ENCODE measurements around the genes SCYGR5 and SP140L.

DNA sequence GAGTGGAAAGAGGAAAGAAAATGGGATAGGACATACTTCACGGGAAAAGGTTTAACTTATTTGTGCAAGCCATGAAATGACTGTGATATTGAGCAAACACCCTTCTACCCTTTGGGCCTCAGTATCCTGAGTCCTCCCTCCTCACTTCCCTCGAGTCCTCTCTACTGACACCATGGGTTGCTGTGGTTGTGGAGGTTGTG, at the start of gene SCYGR5:
TSS of gene SCYGR5 (plus strand) at position 173 of the 200 bp plus-strand sequence.
- RRBS: no CpG with 5 or more reads among the region's 2 CpGs

- RRBS: 69% methylated on average over 3 of the region's 5 CpGs
These were observed 1.4 kb downstream of the SLC19A3 start for GRCh38 chr2:227716363-227716905.

DNA sequence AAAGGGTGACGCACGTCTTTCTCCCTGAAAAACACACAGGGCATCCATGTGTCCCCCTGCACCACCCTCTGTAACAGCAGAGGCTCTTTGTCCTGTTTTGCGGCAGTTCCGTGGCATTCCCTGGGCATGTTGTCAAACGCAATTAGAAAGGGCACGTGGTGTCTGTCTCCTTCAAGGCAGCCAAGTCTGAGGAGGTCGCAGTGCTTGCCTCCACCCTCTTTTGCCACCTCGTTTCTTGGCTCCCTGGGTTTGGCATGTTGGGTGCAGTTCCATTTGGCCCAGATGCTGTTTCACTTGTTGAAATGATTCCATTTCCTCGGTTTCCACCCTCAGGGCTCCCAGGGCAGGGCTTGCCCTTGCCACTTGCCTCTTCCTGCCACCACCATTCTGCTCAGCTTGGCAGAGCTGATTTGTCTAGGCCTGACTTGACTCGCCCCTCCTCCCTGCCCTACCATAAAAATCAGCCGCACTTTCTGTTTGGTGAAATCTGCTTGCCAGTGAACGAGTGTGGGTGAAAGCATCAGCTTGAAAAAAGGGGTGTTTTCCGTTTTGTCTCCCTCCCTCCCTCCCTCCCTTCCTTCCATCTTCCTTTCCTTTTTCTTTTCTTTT, 12.5 kb downstream of the CCL20 start:
- RRBS: no CpG with 5 or more reads among the region's 13 CpGs

DNA sequence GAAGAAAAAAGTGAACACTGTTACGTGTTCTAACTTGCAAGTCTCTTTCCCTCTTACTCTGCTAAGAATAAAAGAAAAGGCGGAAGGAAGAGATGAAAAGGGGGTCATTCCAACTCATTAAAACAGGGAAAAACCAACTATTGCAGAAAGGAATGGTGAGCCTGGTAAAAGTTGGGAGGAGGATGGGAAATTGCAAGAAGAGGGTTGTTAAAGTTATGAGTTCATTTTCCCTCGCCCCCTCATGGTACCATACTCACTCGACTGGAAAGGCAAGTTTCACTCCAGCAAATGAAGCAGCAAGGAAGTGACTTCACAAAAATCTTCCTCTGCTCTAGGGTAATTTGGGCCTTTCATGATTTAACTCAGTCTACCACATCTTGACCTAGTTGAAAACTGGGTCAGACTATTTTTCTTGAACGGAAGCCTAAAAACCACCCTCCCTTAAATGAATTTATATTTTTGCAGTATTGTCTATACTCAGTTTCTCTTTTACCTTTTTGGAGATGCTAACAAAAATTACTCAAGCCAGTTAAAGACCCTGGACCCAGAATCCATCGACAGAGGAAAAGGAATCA, 22.8 kb upstream of the DAW1 start:
- RRBS: no CpG with 5 or more reads among the region's 6 CpGs

DNA sequence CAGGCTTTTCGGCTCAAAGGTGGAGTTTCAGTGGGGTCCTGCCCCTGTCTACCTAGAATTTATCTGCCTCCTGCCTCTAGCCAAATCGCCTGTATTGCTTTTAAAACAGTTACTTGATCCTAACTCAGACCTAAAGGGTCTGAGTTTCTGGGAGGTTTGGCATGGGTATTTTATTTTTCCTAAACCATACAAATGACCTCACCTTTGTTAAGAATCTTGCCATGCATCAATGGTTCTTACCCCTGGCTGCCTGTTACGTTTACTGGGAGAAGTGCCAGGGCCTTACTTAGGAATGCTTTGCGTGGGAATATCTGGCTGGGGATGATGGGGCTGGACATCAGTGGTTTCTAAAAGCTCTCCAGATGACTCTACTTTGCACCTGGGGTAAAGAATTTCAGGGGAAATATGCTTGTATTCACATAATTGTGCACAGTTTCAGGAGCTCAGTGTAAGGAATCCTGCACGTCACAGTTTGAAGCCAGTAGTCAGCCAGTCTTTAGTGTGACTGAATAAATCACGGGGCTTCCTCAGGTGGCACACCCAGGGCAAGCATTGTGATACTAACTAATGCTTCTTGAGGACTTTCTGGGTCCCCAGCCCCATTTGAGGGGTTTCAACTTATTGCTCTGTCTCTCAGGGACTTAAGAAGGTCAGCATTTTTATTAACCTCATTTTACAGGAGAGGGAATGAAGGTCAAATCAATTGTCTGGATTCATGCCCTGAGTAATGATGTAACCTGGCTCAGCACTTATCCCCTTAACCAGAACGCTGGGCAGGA, 18.2 kb upstream of the DAW1 start:
- RRBS: no CpG with 5 or more reads among the region's 7 CpGs

- RRBS: no CpG with 5 or more reads among the region's 6 CpGs
These were observed 17.4 kb upstream of the DAW1 start for GRCh38 chr2:227854061-227854336.

- RRBS: no CpG with 5 or more reads among the region's 2 CpGs
These were observed 81.8 kb downstream of the DAW1 start for GRCh38 chr2:227953270-227953552.

DNA sequence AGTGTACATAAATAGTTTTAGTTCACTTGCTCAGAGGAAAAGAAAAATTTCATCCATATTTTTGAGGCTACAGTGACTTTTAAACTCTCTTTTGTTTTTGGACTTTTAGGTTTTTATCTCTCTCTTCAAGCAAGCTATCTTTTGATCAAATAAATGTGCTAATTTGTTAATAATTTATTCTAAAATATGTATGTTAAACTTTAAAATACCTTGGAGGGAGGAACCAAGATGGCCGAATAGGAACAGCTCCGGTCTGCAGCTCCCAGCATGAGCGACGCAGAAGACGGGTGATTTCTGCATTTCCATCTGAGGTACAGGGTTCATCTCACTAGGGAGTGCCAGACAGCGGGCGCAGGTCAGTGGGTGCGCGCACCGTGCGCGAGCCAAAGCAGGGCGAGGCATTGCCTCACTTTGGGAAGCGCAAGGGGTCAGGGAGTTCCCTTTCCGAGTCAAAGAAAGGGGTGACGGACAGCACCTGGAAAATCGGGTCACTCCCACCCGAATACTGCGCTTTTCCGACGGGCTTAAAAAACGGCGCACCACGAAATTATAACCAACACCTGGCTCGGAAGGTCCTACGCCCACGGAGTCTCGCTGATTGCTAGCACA, 386.7 kb upstream of the SPHKAP start:
- RRBS: no CpG with 5 or more reads among the region's 28 CpGs

DNA sequence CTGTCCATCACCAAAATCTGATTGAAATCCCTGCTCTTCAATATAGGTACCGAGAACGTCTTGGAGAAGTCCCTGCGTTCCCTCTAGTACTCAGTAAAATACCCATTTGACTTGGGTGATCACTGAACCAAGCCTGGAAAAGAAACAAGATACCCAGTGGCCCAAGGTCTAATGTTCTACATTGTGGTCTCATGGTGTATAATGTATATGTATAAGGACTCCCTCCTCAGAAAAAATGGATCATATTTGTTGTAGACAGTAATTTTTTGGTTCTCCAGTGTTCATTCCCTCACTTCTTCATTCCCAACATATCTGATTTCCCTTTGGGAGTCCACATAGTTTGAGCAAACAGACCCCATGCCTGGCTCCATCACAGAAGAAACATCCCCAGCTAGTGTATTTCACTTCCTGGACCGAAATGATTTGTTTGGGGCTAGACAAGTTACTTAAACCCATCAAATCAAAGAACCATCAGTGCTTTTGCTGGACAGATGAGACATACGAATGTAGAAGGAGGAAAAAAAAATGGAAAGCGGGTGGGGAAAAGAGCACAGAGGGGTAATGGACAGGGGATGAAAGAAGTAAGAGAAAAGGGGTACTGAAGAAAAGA, 132.6 kb downstream of the PID1 start:
- RRBS: no CpG with 5 or more reads among the region's 6 CpGs

DNA sequence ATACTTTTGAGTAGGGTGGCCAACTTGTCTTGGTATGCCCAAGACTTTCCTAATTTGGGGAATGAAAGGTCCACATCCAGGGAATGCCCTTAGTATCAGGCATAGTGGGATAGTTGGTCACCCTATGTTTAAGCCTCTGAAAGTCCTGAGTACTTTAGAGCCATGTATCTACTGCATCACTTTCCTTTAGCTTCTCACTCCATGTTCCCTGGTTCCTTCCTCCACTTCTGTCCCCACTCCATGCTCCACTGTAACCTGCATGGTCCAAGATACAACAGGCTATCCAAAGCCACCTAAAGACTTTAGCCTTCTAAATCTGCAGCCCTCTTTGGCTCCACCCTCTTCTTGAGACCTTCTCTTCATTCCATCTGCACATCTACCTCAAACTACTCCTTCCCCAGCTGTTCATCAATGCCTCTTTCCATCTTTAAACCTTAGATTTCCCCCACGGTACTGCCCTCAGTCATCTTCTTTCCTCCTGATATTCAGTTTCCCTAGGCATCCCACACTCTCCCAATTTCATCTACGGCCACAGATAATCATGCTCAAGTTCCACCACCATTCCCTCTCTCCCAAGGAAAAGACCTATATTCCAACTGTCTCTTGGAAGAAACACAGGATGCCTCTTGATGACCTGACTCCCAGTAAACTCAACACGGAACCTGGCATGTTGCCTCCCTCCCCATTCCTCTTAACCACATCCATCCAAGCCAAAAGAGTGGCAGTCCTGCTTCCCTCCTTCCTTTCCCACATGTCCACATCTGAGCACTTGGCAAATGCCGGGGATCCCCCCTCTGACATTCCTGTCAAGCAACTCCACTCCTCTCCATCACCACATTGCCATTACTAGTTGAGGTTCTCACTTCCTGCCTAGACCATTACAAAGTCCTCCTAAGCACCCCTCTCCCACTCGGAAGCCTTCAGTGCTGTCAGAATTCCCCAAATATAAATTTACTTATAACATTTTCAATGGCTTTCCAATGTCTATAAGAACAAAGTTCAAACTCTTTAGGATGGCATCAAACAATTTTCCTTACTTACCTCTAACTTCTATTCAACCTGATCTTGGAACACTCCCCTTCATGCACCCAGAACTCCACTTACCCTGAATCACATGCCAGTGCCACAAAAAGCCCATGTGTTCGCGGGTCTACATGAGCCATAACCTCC, 49.6 kb downstream of the PID1 start:
- RRBS: no CpG with 5 or more reads among the region's 7 CpGs

- RRBS: no CpG with 5 or more reads among the region's 2 CpGs
These were observed 5.5 kb downstream of the PID1 start for GRCh38 chr2:229265574-229266024.

GRCh38 chr2:229300983-229301270, 29.8 kb upstream of the PID1 start:
- RRBS: no CpG with 5 or more reads among the region's 2 CpGs

GRCh38 chr2:229796514-229796987, 82.2 kb upstream of the DNER start:
- RRBS: no CpG with 5 or more reads among the region's 3 CpGs

DNA sequence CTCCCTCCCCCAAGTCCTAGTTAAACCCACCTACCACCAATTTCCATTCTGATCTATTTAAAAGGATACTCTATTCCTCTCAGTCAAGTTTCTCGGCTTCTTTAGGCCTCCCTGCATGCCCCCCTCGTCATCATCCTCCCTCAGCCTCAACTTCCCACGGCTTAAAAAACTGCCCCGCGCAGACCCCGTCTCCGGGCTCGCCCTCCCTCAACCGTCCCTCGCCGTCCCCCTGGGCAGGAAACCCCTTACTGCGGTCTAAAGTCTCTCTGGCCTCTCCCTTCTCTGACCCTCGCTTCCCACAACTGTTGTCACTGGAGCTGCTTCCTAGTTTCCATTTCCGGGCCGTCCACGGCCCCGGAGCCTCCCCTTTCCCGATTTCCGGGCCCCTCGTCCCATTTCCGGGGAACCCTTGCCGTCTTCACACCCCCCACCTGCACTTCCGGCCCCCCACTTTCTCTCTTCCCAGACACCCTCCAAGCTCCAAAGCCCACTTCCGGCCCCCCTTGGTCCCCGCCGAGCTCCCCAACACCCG, 721 bp downstream of the TRIP12 start:
- RRBS: 2% methylated on average over 7 of the region's 27 CpGs

DNA sequence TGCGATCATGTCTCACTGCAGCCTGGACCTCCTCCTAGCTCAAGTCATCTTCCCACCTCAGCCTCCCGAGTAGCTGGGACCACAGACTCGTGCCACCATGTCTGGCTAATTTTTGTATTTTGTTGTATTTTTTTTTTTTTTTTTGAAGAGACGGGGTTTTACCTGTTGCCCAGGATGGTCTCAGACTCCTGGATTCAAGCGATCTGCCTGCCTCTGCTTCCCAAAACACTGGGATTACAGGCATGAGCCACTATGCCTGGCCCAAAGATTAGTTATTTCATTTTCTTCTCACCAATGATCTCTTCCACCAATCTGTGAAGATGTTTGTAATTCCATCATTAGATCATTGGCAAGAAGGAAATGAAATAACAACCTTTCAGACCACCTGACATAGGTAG, 17.9 kb upstream of the SLC16A14 start:
- RRBS: no CpG with 5 or more reads among the region's 5 CpGs

GRCh38 chr2:230185780-230186289, 33.9 kb downstream of the SP110 start:
- RRBS: no CpG with 5 or more reads among the region's 4 CpGs

DNA sequence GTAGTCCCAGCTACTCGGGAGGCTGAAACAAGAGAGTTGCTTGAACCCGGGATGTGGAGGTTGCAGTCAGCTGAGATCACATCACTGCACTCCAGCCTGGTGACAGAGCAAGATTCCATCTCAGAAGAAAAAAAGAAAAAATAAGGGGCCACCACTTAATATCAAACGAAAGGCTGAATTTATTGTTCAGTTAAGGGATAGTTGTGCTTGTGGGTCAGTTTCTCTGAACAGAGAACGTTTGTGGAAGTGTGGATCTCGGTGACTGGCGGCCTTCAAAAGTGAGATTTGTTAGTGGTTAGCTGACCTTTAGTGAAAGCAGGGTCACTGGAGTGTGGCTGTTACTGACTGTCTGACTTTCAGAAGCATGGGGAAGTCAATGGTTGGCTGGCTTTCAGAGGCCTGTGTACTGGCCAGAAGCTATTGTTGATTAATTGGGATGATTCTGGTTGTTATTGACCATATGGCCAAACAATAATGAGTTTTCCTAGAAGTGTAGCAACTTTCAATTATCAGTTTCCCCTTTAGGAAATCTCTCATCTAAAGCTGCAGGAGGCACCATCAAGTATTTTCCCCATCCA, 32.2 kb downstream of the SP140 start:
- RRBS: no CpG with 5 or more reads among the region's 6 CpGs

- RRBS: no CpG with 5 or more reads among the region's 11 CpGs
These were observed at the start of gene SP140L for GRCh38 chr2:230326725-230327420. TSS of gene SP140L (plus strand) at chr2:230327193.

DNA sequence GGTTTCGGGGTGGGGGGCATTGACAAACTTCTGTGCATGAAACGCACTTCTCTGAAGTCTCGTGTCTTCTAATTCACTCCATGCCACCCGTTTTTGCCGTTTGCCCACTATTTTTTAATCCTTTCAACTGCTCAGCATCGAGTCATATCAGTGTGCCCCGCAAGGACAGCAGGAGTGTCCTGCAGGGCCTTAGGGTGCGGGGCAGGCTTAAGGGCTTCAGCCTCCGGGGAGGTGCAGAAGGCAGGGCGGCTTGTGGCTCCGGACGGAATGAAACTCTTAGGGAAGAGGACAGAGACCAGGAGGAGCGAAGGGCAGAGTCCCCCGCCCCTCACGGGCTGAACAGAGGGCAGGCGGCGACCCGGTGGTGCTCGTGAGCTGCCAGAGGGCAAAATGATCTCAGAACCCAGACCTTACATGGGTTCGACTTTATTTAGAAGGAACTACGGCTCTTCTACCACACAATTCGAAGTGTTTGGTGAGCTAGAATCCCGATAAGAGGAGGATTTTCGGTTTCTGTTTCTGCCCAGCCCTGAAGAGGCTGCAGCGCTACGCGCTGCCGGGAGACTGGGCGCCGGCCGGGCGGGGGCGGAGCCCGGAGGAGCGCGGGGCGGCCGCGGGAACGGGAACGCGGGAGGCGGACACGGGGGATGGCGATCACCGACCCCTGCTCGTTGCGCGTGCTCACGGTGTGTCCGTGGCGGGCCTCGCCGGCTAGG, 4.4 kb upstream of the SP100 start:
- RRBS: no CpG with 5 or more reads among the region's 54 CpGs

GRCh38 chr2:230448639-230449022, 32.6 kb downstream of the SP100 start:
- RRBS: no CpG with 5 or more reads among the region's 2 CpGs

Data from Jurkat, Clone E6-1 (cell line).